LHCN-M2 (cell line): ENCODE measurements around a stretch of chr17.

DNA sequence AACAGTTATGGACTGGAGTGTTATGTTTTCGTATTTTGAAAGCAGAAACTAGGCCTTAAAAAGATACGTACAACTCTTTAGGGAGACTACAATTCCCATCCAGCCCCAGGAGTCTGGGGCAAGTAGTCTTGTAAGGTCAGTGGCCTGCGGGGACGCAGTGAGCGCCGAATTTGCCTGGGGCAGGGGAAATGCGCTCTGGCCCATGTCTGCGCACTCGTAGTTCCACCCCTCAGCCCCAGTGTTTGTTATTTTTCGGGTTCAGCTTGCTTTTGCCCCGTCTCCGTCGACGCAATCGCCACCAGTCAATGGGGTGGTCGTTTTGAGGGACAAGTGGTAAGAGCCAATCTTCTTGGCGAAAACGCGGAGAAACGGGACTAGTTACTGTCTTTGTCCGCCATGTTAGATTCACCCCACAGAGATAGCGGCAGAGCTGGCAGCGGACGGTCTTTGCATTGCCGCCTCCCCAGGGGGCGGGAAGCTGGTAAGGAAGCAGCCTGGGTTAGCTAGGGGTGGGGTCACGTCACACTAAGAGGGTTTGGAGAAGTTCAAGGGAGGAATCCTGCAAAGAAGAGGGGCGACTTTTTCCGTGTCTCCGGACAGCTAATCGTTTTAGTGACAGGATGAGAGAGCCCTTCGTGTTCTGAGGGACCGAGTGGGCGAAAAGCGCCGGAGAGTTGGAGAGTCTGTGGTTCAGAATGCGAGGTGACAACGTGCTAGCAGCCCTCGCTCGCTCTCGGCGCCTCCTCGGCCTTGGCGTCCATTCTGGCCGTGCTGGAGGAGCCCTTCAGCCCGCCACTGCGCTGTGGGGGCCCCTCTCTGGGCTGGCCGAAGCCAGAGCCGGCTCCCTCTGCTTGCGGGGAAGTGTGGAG lies 1.0 kb upstream of the BRCA1 start:
- RAMPAGE, long total RNA = no peak

- RAMPAGE, long total RNA = no peak
Measured at GRCh38 chr17:43135845-43136681, 10.9 kb upstream of the BRCA1 start.

DNA sequence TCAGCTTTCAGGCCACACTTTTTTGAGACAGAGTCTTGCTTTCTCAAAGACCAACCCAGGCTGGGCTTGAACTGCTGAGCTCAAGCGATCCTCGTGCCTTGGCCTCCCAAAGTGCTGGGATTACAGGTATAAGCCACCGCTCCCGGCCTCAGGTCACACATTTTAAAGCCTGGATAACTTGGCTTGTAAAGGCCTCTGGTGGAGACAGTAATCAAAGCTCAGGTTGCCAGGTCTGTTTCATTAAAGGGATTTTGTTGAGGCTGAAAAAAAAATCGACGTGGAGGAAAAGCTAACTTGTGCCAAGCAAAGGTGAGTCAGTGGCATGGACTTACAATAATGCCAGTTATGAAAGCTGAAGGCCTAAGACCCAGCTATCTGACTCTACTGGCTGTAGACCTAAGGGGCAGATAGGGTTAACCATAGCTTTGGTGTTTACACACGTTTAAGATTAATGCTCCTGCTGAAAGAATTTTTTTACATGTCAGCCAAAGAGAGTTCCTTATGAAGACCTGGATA lies 839 bp downstream of the NBR1 start:
- RAMPAGE, long total RNA = no peak

DNA sequence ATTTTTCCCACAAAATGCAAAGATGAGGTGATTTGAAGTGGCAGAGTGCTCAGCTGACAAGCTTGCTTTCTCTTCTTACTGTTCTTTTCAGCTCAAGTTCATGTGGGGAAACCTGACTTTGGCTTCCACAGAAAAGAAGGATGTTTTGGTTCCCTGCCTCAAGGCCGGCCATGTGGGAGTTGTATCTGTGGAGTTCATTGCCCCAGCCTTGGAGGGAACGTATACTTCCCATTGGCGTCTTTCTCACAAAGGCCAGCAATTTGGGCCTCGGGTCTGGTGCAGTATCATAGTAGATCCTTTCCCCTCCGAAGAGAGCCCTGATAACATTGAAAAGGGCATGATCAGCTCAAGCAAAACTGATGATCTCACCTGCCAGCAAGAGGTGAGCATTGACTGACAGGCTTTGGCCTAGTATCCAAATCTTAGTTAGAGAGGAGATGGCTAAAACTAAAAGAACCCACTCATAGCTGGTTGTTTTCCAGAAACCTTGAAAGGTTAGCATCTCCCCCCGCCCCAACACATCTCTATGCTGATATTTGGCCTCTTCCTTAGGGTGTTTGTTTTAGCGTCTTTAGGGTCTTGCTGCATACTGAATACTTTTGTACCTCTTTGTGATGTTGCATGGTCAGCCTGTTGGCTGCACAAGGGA lies 18.3 kb upstream of the TMEM106A start:
- RAMPAGE, long total RNA = no peak

- RAMPAGE, long total RNA = no peak
Measured at GRCh38 chr17:43245167-43245366, 16.6 kb upstream of the CCDC200 start.

DNA sequence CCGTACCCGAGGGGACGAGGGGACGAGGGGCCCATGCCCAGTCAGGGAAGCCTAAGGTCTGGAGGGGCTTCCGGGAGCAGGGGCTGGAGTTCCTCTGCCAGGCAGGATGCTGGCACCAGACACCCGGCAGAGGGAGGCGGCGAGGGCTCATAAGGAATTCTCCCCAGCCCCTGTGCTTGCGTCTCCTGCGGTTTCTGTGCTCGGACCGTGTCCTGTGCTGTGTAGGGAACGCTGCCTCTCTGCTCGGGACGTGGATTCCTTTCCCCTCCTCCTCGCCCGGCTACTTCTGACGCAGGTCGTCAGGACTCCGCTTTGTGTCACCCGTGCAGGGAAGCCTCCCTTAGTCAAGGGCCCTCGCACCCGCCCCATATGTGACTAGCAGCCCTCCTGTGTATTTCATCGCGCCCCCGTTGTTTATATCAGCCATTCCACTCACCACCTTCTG lies 62.6 kb upstream of the CCDC200 start:
- RAMPAGE, long total RNA = no peak

- RAMPAGE, long total RNA = no peak
Measured at GRCh38 chr17:43431683-43432300, 33.0 kb downstream of the ARL4D start.

- RAMPAGE, long total RNA = no peak
Measured at GRCh38 chr17:43529834-43531356, 15.7 kb downstream of the ETV4 start.

DNA sequence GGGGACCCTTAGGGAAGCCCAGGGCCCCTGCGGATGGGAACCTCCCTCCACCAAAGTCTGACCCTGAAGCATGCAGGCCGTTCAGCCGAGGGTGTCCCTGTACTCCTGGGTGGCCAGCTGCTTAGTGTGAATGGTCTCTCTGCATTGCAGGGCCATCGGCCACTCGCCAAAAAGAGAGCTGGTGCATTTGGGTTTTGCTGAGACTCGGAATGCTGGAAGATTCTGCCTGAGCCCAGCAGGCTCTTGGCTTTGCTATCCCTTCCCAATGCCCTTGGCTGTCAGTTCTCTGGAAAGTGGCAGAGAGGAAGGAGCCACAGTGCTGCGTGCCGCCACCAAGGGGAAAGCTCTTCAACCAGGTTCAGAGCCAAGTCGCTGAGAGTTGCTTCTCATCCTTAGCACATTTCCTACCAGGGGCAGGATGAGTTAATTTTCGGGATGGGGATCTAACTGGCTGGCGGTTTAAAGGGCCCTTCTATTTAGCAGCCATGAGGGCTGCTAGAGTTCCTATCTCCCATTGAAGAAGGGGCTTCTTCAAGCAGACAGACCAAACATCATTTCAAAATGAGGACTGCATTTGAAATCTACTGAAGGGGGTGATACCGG lies 2.7 kb downstream of the MEOX1 start:
- RAMPAGE, long total RNA = no peak

DNA sequence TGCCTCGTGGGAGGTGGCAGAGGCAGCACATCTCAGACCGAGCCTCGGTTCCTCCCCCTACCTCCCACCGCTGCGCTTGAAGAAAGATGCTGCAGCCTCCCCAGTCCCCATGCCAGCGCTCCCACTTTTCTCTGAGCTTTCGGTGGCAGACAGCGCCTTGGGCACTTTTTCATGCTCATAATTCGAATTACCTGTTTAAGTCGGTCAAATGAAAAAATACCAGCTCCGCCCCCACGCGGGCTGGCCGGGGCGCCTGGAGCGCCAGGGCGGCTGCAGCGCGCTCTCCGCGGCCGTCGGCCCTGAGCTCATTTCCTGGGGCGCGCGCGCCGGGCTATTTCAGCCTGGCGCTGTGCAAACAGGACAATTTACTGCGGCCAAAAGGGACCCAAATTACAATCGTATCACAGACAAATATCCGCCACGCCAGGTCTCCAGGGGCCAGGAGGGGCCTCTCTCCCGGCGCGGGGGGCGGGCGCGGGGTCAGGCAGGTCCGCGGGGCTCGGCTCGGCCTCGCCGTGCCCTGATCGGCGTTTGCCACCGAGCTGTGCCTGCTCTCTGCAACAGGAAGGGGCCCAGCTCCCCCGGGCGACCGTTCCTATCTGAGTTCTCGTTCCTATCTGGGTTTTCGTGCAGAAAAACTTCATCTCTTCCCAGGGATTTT lies 44.9 kb downstream of the SOST start:
- RAMPAGE, long total RNA = no peak

DNA sequence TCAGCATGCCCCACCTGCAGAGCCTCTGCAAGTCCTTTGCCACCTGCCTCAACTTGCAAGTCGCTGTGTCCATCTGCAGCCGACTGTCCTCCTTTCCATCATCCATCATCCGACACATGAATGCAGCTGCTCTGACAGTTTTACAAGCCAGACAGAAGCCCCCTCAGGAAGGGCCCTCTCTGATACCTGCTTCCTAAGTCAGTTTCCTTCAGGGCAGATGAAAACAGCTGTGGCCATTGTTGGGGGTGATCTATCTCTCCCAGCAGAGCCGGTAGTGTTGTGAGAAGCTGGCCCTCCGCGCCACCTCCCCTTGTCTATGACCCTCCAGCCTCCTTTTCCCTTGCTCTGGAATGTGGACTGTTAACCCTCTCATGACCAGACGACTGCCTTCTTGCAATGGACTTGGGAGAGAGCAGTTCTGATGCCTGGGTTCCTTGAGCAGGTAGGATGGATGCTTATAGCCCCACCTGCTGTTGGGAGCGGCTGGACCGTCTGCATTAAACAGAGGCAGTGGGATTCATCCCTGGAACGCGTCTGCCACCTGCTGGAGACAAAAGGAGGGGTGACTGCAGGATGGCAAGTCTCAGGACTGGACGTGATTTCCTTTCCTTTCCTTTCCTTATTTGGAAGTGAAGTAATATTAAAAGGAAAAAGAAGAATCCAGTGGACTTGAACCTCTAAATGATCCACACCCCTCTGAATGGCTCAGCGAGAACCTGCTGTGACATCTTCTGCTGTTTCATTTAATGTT lies 1.6 kb upstream of the SOST start:
- RAMPAGE, long total RNA = no peak

GRCh38 chr17:43768402-43768885 lies 9.9 kb upstream of the SOST start:
- RAMPAGE, long total RNA = no peak

DNA sequence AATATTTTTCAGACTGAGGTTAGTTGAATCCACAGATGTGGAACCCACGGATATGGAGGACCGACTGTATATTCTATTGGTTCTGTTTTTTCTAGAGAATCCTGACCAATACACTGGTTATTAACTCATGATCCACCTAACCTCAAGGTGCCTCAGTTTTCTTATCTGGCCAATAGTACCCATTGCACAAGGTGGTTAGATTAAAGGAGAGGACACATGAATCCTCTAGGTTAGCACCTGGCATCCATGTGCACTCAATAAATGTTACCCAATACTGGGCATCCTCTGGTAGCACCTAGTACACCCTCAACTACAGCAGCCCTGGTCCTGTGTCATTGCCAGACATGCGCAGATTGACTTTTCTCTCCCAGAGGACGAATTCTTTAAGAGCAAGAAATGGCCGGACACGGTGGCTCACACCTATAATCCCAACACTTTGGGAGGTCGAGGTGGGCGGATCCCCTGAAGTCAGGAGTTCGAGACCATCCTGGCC lies 7.4 kb downstream of the DUSP3 start:
- RAMPAGE, long total RNA = no peak

GRCh38 chr17:43813835-43814681 lies 18.9 kb downstream of the MPP3 start:
- RAMPAGE, long total RNA = no peak

DNA sequence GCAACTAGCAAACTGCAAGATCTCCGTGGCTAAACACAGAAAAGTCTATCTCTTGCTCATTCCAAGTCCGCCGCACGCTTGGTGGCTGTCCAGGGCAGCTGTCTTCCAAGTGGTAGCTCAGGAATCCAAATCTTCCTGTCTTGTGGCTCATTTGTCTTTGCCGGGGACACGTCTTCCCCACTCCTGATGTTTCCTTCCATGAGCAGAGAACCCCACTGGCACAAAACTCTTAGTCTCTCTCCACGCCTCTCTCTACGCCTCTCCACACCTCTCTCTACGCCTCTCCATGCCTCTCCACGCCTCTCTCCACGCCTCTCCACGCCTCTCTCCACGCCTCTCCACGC lies 4.9 kb upstream of the CD300LG start:
- RAMPAGE, long total RNA = no peak

- RAMPAGE, long total RNA = no peak
Measured at GRCh38 chr17:43874273-43874952, 27.4 kb downstream of the CD300LG start.

GRCh38 chr17:44000124-44000610 lies 4.3 kb upstream of the NAGS start:
- RAMPAGE, long total RNA = no peak

GRCh38 chr17:44001216-44001847 lies 3.1 kb upstream of the NAGS start:
- RAMPAGE, long total RNA = no peak

DNA sequence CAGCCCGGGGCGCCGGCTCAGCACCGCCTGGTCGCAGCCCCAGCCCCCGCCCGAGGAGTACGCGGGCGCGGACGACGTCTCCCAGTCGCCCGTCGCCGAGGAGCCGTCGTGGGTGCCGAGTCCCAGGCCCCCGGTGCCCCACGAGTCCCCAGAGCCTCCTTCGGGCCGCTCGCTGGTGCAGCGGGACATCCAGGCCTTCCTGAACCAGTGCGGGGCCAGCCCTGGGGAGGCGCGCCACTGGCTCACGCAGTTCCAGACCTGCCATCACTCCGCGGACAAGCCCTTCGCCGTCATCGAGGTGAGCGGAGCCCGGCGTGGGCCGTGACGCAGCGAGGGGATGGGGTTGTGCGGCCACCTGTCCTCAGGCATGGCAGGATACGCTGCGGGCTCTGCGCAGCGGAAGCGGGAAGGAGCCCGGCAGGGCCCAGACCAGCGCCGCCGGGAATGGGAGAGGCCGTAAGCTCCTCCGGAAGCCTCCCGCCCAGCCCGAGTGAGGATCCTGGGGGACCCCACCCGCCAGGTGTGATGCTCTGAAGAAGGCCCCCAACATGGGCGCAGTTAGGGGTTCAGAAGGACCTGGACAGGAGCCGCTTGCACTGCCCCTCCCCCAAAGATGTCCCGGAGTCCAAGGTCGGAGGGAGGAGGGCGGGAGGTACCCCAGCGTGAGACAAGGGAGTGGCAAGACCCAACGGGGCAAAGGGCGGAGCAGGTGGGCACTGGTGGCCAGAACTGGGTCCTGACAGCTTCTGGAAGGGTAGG lies 549 bp downstream of the NAGS start:
- RAMPAGE, long total RNA = no peak

GRCh38 chr17:44006949-44007630 lies 2.7 kb downstream of the NAGS start:
- RAMPAGE, long total RNA = no peak